ENCODE measurements around a stretch of chr21.

DNA sequence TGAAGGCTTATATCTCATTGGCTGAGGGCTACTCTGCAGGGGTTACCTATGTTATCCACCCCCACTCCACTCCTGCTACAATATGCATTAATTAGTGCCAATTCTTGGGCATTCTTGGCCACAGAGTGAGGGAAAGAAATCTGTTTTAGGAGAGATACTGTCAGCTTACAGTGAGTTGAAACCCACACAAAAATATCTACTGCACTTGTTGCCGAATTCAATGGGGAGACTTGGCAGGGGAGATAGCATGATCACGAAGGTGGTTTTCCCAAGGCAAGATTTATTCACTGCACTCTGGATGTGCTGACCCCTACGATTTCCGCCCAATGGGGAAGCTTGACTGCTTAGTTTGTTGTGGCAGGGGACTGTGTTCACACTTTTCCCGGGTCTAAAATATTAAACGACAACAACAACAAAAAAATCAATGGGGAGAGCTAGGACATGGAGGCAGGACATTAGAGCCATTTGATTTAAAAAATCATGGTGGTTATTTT lies 794.0 kb upstream of the CXADR start:
CAGE:
- cytosol, long polyA minus RNA = no peak
- cytosol, long polyA plus RNA = no peak
- long polyA plus RNA = no peak
- nucleus, long polyA minus RNA = no peak
- nucleus, long polyA plus RNA = no peak

CAGE:
- cytosol, long polyA minus RNA = no peak
- cytosol, long polyA plus RNA = no peak
- long polyA plus RNA = no peak
- nucleus, long polyA minus RNA = no peak
- nucleus, long polyA plus RNA = no peak
These were observed 50.4 kb upstream of the CXADR start for GRCh38 chr21:17462435-17462931.

CAGE:
- cytosol, long polyA minus RNA = no peak
- cytosol, long polyA plus RNA = no peak
- long polyA plus RNA = no peak
- nucleus, long polyA minus RNA = no peak
- nucleus, long polyA plus RNA = no peak
These were observed 40.8 kb upstream of the CXADR start for GRCh38 chr21:17471955-17472526.

GRCh38 chr21:17775318-17775672 lies 43.9 kb downstream of the C21orf91 start:
CAGE:
- cytosol, long polyA minus RNA = no peak
- cytosol, long polyA plus RNA = no peak
- long polyA plus RNA = no peak
- nucleus, long polyA minus RNA = no peak
- nucleus, long polyA plus RNA = no peak

GRCh38 chr21:17781844-17782460 lies 37.2 kb downstream of the C21orf91 start:
CAGE:
- cytosol, long polyA minus RNA = no peak
- cytosol, long polyA plus RNA = no peak
- long polyA plus RNA = no peak
- nucleus, long polyA minus RNA = no peak
- nucleus, long polyA plus RNA = no peak

DNA sequence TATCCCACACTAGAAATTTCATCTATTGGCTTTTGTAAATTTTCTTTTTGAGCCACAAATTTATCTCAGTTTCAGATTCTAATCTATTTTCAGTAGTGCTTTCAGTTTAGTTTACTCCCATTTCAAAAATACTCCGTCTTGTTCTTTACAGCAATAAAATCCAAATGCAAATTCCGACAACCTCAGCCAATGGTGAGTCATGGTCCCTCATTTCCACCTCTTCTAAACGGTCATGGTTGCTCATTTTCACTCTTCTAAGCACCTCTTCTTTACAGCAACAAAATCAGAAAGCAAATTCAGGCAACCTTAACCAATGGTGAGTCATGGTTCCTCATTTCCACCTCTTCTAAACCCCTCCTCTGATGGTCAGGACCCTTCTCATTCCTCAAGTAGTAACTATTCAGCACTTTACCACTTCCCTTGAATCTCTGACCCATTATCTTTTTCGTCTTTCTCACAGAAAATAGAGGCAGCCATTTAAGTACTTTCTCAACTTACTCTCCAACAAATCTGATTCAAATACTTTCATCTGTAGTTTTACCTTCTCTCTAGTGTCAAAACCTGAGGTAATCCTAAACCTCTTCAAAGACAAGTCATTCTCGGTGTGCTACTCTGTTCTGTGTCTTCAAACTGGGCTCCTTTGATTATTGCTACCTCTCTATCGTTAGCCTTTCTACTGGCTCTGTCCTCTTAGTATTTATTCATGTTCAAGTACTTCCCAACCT lies 34.3 kb downstream of the C21orf91 start:
CAGE:
- cytosol, long polyA minus RNA = no peak
- cytosol, long polyA plus RNA = no peak
- long polyA plus RNA = no peak
- nucleus, long polyA minus RNA = no peak
- nucleus, long polyA plus RNA = no peak

CAGE:
- cytosol, long polyA minus RNA = no peak
- cytosol, long polyA plus RNA = no peak
- long polyA plus RNA = no peak
- nucleus, long polyA minus RNA = no peak
- nucleus, long polyA plus RNA = no peak
These were observed 356.6 kb upstream of the TMPRSS15 start for GRCh38 chr21:18759992-18760749.

DNA sequence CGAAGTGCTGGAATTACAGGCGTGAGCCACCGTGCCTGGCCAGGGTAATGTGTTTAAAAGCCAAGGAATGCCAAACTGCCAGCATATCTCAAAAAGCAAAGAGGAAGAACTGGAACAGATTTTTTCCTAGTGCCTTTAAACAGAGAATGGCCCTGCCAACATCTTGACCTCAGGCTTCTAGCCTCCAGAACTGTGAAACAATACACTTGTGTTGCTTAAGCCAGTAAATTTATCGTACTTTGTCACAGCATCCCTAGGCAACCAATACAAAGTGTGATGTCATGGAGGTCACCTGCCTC lies 858.3 kb upstream of the TMPRSS15 start:
CAGE:
- cytosol, long polyA minus RNA = no peak
- cytosol, long polyA plus RNA = no peak
- long polyA plus RNA = no peak
- nucleus, long polyA minus RNA = no peak
- nucleus, long polyA plus RNA = no peak

GRCh38 chr21:22421312-22421899 lies 1423.2 kb downstream of the NCAM2 start:
CAGE:
- cytosol, long polyA minus RNA = no peak
- cytosol, long polyA plus RNA = no peak
- long polyA plus RNA = no peak
- nucleus, long polyA minus RNA = no peak
- nucleus, long polyA plus RNA = no peak

DNA sequence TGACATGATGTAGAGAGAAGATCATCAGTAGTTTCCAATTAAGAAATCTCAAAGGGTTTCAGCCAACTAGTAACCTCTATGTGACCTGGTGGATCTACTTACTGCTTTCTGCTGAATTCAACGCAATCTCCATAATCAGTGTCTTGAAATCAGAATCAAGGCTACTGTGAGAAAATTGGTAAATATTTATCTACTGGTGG lies 872.7 kb downstream of the MRPL39 start:
CAGE:
- cytosol, long polyA minus RNA = no peak
- cytosol, long polyA plus RNA = no peak
- long polyA plus RNA = no peak
- nucleus, long polyA minus RNA = no peak
- nucleus, long polyA plus RNA = no peak

DNA sequence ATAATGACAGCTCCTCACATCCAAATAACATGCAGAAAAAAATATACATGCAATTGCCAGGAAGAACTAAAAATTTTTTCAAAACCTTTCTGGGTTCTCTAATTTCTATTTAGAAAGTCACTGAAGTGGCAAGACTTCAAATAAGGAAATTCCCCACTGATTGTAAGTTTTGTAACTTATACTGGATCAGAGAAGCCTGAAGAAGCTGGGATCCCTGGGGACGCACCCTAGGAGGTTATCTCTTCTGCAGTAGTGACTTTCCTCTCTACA lies 182.7 kb downstream of the MRPL39 start:
CAGE:
- cytosol, long polyA minus RNA = no peak
- cytosol, long polyA plus RNA = no peak
- long polyA plus RNA = no peak
- nucleus, long polyA minus RNA = no peak
- nucleus, long polyA plus RNA = no peak

CAGE:
- cytosol, long polyA minus RNA = no peak
- cytosol, long polyA plus RNA = no peak
- long polyA plus RNA = no peak
- nucleus, long polyA minus RNA = no peak
- nucleus, long polyA plus RNA = no peak
These were observed 45.4 kb downstream of the MRPL39 start for GRCh38 chr21:25561377-25562728.

DNA sequence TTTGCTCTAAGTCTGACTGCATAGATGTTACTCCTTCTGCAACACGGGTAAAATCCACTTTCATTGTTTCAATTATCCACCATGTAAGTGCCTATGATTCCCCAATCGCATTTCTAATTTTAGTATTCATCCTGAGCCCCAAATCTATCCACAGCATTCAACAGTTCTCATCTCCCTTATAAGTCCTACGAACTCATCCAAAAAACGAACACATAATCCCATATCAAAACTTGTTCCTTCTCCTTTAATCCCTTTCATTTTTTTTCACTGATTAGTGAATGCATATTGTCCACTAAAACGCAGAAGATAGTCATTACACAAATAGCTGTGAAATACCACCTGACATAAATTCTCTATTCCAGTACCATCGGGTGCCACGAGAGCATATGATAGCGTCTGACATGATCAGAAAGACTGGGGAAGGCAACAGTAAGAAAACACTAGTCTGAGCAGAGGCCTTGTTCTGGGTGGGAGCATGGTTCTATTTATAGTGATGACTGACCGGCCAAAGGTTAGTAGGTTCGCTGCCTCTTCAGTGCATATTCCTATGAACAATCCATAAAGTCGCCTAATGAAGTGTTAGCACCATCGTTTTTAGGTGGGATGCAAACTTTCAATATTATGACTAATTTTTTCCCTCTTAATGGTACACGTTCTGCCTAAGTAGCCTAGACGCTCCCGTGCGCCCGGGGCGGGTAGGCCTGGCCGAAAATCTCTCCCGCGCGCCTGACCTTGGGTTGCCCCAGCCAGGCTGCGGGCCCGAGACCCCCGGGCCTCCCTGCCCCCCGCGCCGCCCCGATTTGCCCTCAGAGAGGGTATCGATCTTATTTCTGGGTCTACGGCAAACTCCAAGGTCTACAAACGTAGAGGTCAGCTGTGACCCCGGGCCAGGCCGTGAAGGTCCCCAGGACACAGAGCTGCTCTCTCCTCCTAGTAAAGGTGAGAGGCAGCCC lies 597 bp downstream of the ATP5PF start:
CAGE:
- cytosol, long polyA minus RNA = no peak
- cytosol, long polyA plus RNA = no peak
- long polyA plus RNA = no peak
- nucleus, long polyA minus RNA = no peak
- nucleus, long polyA plus RNA = no peak

DNA sequence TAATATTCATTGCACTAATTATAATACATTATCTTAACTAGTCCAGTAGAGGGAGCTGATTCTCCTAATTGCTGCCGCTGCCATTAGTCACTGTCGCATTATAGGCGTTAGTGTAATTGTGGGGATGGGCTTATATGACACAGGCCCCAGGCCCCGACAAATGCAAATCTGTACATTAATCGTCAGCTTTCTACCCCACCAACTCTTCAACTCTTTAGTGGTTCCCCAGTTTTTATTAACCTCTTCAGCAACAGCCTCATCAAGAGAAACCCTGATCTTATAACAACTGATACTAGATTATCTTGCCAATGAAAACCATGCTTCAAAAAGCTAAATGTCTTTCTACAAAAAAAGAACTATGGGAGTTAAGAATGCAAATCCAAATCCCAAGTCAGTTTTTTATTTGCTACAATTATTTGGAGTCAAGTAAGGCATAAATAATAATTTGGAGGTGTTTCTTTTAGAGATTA lies 161.1 kb downstream of the GABPA start:
CAGE:
- cytosol, long polyA minus RNA = no peak
- cytosol, long polyA plus RNA = no peak
- long polyA plus RNA = no peak
- nucleus, long polyA minus RNA = no peak
- nucleus, long polyA plus RNA = no peak

GRCh38 chr21:25907483-25907949 lies 172.7 kb downstream of the GABPA start:
CAGE:
- cytosol, long polyA minus RNA = no peak
- cytosol, long polyA plus RNA = no peak
- long polyA plus RNA = no peak
- nucleus, long polyA minus RNA = no peak
- nucleus, long polyA plus RNA = no peak

DNA sequence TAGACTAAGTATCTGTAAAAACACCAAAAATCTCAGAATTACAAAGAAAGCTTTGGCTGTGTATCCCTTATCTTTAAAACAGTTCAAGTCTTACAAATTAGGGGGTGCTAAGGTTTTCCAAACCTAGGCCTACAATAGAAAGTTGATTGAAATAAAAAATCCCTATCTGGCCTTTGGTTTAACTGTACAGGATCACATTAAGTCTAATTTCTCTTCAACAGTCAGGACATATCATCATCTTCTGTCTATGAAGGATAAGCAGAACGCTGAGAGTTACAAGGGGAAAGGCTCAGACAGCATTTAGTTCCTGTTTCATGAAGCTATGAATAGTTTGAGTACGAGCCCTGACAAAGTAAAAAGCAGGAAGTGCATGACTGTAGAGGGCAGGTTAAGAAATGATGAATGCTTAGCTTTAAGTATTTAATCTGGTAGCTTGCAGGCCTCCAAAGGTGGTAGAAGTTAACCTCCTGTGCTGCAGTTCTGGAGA lies 203.1 kb downstream of the APP start:
CAGE:
- cytosol, long polyA minus RNA = no peak
- cytosol, long polyA plus RNA = no peak
- long polyA plus RNA = no peak
- nucleus, long polyA minus RNA = no peak
- nucleus, long polyA plus RNA = no peak

DNA sequence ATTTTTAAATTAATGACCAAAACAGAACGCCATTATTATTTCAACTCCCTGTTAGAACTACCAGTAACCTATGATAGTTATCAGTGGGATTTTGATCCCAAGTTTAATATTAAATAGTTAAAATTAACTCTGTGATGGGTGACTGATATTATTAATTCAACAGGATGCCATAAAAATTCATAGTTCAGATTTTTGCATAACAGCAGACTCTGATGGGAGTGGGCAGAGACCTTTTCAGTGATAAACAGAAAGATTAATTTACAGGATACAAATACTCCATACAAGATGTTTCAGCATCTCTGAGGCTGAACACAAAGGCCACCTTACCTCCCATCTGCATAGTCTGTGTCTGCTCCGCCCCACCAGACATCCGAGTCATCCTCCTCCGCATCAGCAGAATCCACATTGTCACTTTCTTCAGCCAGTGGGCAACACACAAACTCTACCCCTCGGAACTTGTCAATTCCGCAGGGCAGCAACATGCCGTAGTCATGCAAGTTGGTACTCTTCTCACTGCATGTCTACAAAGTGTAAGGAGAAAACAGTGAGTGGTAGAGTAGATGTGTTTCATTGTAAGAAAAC lies 119.8 kb downstream of the APP start:
CAGE:
- cytosol, long polyA minus RNA = start-site peak on the minus strand centred at position 349 of the sequence, 7 bp wide, 27 reads; start-site peak on the minus strand centred at position 466 of the sequence, 99 bp wide, 192 reads
- cytosol, long polyA plus RNA = no peak
- long polyA plus RNA = no peak
- nucleus, long polyA minus RNA = start-site peak on the minus strand centred at position 428 of the sequence, 184 bp wide, 3,898 reads
- nucleus, long polyA plus RNA = start-site peak on the minus strand centred at position 208 of the sequence, 623 bp wide, 2,393 and 1,211 reads in 2 replicates

DNA sequence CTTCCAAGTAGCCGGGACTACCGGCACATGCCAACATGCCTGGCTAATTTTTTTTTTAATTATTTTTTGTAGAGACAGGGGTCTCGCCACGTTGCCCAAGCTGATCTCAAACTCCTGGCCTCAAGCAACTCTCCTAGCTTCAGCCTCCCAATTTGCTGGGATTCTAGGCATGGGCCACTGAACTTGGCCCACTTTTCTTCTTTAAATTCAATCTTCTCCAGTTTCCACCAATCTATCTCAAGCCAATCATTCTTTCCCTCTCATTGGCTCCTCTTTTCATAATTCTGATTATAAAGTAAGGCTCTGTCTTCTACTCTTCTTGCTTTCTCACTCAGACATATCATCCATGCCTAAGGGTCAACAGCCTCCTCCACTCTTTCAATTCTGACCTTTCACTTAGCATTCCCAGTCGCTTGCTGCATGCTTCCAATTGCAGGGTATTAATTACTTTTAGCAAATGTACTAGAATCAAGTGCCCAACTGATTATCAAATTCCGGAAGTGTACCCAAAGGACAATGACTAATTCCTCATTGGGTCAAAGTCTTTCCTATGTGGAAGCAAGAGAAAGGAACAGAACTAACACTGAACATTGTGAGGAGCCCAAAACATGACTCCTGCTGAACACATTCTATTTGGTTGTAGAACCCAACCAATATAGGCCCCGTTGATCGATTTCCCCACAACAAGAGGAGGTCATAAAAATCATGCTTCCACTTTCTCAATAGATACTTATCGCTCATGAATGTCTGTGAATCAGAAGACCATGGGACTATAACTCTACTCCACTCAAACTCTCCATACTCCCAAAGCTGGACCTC lies 101.9 kb downstream of the APP start:
CAGE:
- cytosol, long polyA minus RNA = no peak
- cytosol, long polyA plus RNA = no peak
- long polyA plus RNA = no peak
- nucleus, long polyA minus RNA = no peak
- nucleus, long polyA plus RNA = no peak

DNA sequence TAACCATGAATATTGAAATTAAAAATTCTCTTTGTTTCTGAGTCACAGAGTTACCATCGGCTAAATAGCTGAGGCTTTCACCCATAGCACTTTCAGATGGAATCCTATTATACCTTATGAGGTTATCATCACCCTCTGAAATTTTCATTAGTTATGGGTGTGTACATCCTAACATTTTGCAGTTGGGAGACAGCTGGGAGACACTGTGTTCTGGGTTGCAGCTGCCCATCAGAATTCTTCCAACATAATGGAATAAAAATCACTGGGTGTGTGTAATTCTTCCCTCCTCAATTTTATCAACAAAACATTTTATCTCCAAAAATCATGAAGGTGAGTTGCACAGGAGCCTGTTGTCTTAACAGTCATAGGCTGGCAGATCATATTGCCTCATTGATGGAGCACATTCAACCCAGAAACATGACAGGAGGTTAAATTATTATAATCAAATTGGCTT lies 17.5 kb downstream of the CYYR1 start:
CAGE:
- cytosol, long polyA minus RNA = no peak
- cytosol, long polyA plus RNA = no peak
- long polyA plus RNA = no peak
- nucleus, long polyA minus RNA = no peak
- nucleus, long polyA plus RNA = no peak

CAGE:
- cytosol, long polyA minus RNA = no peak
- cytosol, long polyA plus RNA = no peak
- long polyA plus RNA = no peak
- nucleus, long polyA minus RNA = no peak
- nucleus, long polyA plus RNA = no peak
These were observed 113.0 kb upstream of the CYYR1 start for GRCh38 chr21:26686100-26686537.

Data from keratinocyte (primary cell).